Measurements from ENCODE around the gene TPPP.

GRCh38 chr5:12198-12735 is 79.7 kb upstream of the PLEKHG4B start:
- PRO-cap, 6 experiments, result no peak in any of the 6 experiments
- RAMPAGE, long total RNA, 2 experiments, result no peak in any of the 2 experiments
- RRBS, result 76% methylated on average over 10 of the region's 85 CpGs

DNA sequence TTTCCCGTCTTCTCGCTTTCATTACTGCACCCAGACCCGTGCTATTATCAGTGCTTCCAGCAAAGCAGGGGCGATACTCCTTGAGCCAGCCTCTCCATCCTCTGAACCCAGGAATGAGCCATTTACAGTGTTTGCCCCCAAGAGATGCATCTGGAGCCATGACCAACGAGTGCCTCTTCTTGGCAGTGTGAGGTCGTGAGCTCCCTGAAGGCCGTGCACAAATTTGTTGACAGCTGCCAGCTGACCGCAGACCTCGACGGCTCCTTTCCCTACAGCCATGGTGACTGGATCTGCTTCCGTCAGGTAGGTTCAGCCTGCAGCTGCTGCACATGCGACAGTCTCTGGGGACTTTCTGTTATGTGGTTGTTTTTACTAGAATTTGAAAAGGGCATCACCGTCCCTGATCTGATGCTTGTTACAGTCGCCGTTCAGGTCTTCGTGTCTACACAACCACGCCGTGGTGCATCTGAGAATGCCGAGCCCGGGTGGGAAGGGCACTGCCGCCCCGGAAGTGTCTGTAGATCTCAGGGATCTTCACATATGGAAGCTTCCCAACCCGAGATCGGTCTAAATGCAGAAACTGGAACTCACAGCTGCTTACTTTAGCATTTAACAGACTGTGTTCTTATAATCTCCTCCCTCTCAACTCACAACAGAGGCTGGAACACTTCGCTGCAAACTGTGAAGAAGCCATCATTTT is 36.5 kb upstream of the LRRC14B start:
- PRO-cap, 6 experiments, result no peak in any of the 6 experiments
- RAMPAGE, long total RNA, 2 experiments, result no peak in any of the 2 experiments
- RRBS, result no CpG with 5 or more reads among the region's 25 CpGs

DNA sequence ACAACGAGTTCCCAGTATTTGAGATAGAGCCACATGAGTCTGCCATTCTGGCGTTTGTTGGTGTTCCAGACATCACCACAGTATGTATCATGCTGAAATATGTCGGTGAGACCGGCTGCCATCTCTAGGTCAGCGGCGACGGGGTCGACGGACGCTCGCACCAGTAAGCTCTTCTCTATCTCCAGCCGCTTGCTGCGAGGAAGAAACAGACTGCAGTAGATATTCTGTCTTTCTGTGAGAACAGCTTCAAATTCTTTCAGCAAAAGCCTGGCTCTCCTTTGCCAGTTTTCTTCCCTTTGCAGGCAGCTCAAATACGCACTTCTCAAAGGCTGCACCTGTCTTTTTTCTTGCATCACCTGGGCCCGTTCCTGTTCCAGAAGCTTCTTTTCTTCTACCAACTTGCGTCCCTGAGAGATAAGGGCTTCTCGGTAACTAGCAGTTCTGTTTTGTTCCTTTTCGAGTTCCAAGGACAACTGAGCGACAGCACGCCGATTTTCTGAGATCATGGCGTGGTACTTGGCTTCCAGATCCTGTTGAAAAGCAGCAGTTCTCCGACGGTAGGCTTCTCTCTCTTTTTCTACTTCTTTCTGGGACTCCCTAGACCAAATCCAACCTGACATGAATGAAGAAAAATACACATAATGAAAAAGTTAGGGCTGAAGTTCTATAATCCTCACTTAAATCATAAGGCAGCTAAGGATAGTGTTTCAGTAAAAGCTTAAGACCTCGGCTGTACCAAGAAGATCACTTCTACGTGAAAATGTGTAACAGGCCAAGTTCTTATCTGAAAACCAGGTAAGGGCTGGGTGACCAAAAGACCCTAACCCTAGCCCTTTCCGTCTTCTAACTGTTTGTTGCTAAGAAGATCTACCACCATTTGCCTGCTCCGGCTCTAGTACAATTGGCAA is 12.4 kb downstream of the CCDC127 start:
- PRO-cap, 6 experiments, result peak in 1 of 6 experiments; most common plus-strand start position 459 of the sequence (in 1)
- RAMPAGE, long total RNA, 2 experiments, result no peak in any of the 2 experiments
- RRBS, result 59% methylated on average over 1 of the region's 28 CpGs

- PRO-cap, 6 experiments, result no peak in any of the 6 experiments
- RAMPAGE, long total RNA, 2 experiments, result no peak in any of the 2 experiments
- RRBS, result no CpG with 5 or more reads among the region's 22 CpGs
These were observed 25.5 kb downstream of the SDHA start for GRCh38 chr5:243267-244415.

GRCh38 chr5:263159-263854 is 8.1 kb upstream of the PDCD6 start:
- PRO-cap, 6 experiments, result peak in 1 of 6 experiments; most common minus-strand start chr5:263416 (in 1)
- RAMPAGE, long total RNA, 2 experiments, result no peak in any of the 2 experiments
- RRBS, result no CpG with 5 or more reads among the region's 8 CpGs

DNA sequence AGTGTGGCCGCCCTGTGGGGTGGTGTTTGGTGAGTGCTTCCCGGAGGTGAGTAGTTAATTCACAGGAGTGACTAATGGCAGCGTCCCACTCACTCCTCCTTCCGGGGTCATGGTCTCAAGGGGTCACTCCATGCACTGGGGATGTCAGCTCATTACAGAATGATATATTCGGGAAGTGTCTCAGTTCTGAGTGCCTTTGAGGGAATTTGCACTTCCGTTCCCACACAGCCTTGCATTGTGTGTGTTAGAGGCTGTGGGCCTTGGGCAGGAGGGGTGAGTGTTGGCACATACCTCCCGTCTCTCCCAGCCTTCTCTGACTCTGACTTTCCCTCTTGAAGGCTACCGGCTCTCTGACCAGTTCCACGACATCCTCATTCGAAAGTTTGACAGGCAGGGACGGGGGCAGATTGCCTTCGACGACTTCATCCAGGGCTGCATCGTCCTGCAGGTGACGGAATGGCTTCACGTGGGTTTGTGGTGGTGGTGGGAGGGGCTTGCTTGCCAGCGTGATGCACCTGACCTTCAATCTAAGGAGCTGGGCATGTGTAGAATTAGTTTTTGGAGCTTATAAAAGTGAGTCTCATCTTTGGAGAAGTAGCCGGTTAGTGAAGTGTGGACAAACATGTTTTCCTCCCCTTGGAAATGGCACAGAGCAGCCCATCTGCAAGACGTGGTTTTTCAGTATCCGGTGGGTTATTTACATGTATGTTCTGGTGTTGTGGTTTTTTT is 10.4 kb upstream of the AHRR start:
- PRO-cap, 6 experiments, result no peak in any of the 6 experiments
- RAMPAGE, long total RNA, 2 experiments, result no peak in any of the 2 experiments
- RRBS, result 65% methylated on average over 5 of the region's 20 CpGs

DNA sequence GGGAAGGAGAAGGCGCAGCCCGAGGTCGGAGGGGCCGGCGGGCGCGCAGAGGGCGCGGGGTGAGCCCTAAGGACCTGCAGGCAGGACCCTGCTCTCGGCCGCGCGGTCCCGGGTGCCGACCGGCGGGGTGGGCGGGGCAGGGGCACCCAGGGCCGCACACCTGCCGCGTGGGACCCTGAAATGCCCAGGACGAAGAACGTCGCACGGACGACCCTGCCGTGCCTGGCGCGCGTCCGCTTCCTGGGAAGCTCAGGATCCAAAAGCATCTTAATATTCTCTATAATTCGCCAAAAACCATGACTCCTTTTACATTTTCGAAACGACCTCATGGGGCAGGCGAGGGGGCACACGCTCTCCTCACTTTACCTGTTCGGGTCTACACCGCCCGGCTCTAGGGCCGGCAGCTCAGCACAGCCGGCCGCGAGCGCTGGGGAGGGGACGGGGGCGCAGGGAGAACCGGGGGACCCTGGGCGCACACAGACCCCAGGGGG is 498 bp upstream of the AHRR start:
- PRO-cap, 6 experiments, result no peak in any of the 6 experiments
- RAMPAGE, long total RNA, 2 experiments, result no peak in any of the 2 experiments
- RRBS, result 2% methylated on average over 22 of the region's 48 CpGs

GRCh38 chr5:415159-416269 is 27.5 kb upstream of the EXOC3 start:
- PRO-cap, 6 experiments, result peak in 1 of 6 experiments; most common plus-strand start chr5:415464 (in 1); most common minus-strand start chr5:415462 (in 1)
- RAMPAGE, long total RNA, 2 experiments, result no peak in any of the 2 experiments
- RRBS, result no CpG with 5 or more reads among the region's 46 CpGs

- PRO-cap, 6 experiments, result no peak in any of the 6 experiments
- RAMPAGE, long total RNA, 2 experiments, result no peak in any of the 2 experiments
- RRBS, result no CpG with 5 or more reads among the region's 8 CpGs
These were observed 1.7 kb downstream of the EXOC3 start for GRCh38 chr5:444629-445201.

DNA sequence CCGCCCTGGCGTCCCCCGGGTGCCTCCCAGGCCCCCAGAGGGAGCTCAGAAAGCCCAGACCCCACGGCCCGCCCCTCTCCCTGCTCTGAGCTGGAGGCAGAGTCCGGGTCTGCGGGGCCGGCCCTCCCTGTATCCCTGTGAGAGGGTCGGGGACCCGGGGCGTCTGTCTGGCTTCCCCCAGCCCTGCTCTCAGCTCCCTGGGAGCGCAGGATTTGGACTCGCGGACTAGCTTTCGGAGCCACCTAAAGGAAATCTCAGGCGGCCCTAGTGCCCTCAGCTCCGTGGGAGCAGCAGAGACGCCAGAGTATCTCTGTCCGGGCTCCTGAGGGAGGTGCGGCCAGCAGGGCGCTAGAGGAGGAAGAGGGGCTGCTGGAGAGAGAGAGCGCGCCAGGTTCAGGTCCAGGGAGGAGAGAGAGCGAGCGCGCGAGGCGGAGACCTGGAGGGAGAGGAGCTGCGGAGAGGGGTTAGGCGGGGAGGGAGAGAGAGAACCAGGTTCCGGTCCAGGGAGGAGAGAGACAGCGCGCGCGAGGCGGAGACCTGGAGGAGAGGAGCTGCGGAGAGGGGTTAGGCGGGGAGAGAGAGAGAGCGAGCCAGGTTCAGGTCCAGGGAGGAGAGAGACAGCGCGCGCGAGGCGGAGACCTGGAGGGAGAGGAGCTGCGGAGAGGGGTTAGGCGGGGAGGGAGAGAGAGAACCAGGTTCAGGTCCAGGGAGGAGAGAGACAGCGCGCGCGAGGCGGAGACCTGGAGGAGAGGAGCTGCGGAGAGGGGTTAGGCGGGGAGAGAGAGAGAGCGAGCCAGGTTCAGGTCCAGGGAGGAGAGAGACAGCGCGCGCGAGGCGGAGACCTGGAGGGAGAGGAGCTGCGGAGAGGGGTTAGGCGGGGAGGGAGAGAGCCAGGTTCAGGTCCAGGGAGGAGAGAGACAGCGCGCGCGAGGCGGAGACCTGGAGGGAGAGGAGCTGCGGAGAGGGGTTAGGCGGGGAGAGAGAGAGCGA is 31.0 kb downstream of the EXOC3 start:
- PRO-cap, 6 experiments, result no peak in any of the 6 experiments
- RAMPAGE, long total RNA, 2 experiments, result no peak in any of the 2 experiments
- RRBS, result 1% methylated on average over 8 of the region's 69 CpGs

- PRO-cap, 6 experiments, result no peak in any of the 6 experiments
- RAMPAGE, long total RNA, 2 experiments, result no peak in any of the 2 experiments
- RRBS, result 78% methylated on average over 13 of the region's 18 CpGs
These were observed 37.4 kb downstream of the EXOC3 start for GRCh38 chr5:480356-480755.

GRCh38 chr5:663545-664216 is 29.5 kb downstream of the TPPP start:
- PRO-cap, 6 experiments, result no peak in any of the 6 experiments
- RAMPAGE, long total RNA, 2 experiments, result no peak in any of the 2 experiments
- RRBS, result no CpG with 5 or more reads among the region's 26 CpGs

GRCh38 chr5:693117-693893 is at the start of gene TPPP:
TPPP (minus strand) TSS chr5:693352.
- PRO-cap, 6 experiments, result peak in 6 of 6 experiments; most common plus-strand start chr5:693545 (in 3); most common minus-strand start chr5:693337 (in 5)
- RAMPAGE, long total RNA, 2 experiments, result start-site peak on the minus strand in 2 of 2 experiments, at chr5:693294-693372 at its widest, 103 to 285 reads per replicate
- RRBS, result 1% methylated on average over 44 of the region's 115 CpGs

- PRO-cap, 6 experiments, result peak in 6 of 6 experiments; most common plus-strand start chr5:759340 (in 6); most common minus-strand start chr5:759144 (in 6)
- RAMPAGE, long total RNA, 2 experiments, result no peak in any of the 2 experiments
- RRBS, result 5% methylated on average over 2 of the region's 25 CpGs
These were observed 25.4 kb downstream of the ZDHHC11B start for GRCh38 chr5:759029-759617.

- PRO-cap, 6 experiments, result no peak in any of the 6 experiments
- RAMPAGE, long total RNA, 2 experiments, result start-site peak on the minus strand in 1 of 2 experiments, at chr5:891694-891808 at its widest, 8 reads per replicate
- RRBS, result no CpG with 5 or more reads among the region's 51 CpGs
These were observed 1.2 kb downstream of the BRD9 start for GRCh38 chr5:891051-892148.

GRCh38 chr5:926736-927327 is 34.1 kb downstream of the TRIP13 start:
- PRO-cap, 6 experiments, result peak in 4 of 6 experiments; most common minus-strand start chr5:927066 (in 4)
- RAMPAGE, long total RNA, 2 experiments, result no peak in any of the 2 experiments
- RRBS, result 2% methylated on average over 19 of the region's 55 CpGs

GRCh38 chr5:963438-964799 is 44.7 kb upstream of the NKD2 start:
- PRO-cap, 6 experiments, result peak in 3 of 6 experiments; most common plus-strand start chr5:963994 (in 1); most common minus-strand start chr5:963715 (in 3)
- RAMPAGE, long total RNA, 2 experiments, result no peak in any of the 2 experiments
- RRBS, result 38% methylated on average over 6 of the region's 47 CpGs

DNA sequence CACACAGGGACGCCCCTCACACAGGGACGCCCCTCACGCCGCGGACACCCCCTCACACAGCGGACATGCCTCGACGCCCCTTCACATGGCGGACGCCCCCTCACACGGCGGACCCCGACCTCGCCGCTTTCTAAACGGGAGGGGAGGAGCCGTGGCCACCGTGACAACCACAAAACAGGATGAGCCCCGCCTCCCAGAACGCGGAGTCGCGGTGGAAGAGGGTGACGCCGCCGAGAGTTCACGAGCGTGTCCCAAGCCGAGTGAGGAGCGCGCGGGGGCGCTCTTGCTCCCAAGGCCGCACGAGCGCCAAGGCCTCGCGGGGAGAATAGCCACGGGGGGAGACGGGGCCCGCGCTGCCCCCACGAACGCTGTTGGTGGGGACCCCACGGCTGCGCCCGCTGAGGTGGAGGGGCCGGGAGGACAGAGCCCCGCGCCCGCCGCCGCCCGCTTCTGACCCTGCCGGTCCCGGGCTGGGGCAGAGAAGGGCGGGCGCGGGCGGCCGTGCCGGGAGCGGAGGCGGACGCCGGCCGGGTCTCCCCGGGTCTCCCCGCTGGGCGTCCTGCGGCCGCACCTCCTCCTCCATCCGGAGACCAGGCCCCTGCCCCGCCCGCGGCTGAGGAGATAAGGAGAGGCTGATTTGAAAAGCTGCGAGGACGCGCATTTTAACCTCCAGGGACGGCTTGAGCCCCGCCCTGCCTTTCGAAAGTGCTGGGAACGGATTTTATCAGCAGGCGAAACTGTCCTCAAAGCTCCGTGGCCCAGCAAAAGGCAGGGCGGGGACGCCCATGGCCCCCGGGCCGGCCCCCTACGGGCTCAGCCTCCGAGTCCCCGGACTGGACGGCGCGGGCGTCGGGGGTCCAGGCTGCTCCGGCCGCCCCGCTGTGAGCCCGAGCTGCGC is 3.9 kb upstream of the NKD2 start:
- PRO-cap, 6 experiments, result peak in 6 of 6 experiments; most common plus-strand start position 196 of the sequence (in 3); most common minus-strand start position 136 of the sequence (in 4)
- RAMPAGE, long total RNA, 2 experiments, result no peak in any of the 2 experiments
- RRBS, result 4% methylated on average over 32 of the region's 102 CpGs

- PRO-cap, 6 experiments, result peak in 1 of 6 experiments; most common minus-strand start chr5:1090686 (in 1)
- RAMPAGE, long total RNA, 2 experiments, result no peak in any of the 2 experiments
- RRBS, result no CpG with 5 or more reads among the region's 16 CpGs
These were observed 21.3 kb downstream of the SLC12A7 start for GRCh38 chr5:1090581-1090874.

GRCh38 chr5:1112767-1113329 is 985 bp upstream of the SLC12A7 start:
- PRO-cap, 6 experiments, result no peak in any of the 6 experiments
- RAMPAGE, long total RNA, 2 experiments, result no peak in any of the 2 experiments
- RRBS, result no CpG with 5 or more reads among the region's 11 CpGs

Measured in heart left ventricle (tissue), 7 donors.